Thyroid gland (tissue), 7 donors: ENCODE measurements around a stretch of chr2.

GRCh38 chr2:213137602-213138097, 13.8 kb downstream of the IKZF2 start:
- PRO-cap, 2 experiments: no peak in any of the 2 experiments
- RAMPAGE, long total RNA, 5 experiments: no peak in any of the 5 experiments

- PRO-cap, 2 experiments: no peak in any of the 2 experiments
- RAMPAGE, long total RNA, 5 experiments: no peak in any of the 5 experiments
Observed at GRCh38 chr2:215434563-215435085, 1.2 kb downstream of the FN1 start.

DNA sequence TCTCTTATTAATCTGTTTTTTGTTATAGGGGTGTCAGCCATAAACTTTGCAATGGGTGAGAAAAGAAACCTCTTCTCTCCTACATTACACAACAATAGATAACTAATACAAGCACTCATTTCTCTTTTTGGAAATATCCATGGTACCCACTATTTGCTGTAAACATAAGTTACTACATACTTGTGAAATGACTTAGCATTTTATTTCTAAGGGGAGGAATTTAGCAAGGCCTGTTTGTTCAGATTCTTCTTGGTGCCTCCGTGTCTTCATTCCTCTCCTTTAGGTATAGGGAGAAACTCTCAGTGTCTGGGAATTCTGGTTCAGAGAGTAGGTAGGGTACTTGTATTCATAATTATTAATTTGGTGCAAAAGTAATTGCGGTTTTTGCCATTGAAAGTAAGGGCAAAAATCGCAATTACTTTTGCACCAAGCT, 134.9 kb downstream of the MREG start:
- PRO-cap, 2 experiments: no peak in any of the 2 experiments
- RAMPAGE, long total RNA, 5 experiments: no peak in any of the 5 experiments

- PRO-cap, 2 experiments: no peak in any of the 2 experiments
- RAMPAGE, long total RNA, 5 experiments: no peak in any of the 5 experiments
Observed at GRCh38 chr2:216083506-216084402, 2.0 kb downstream of the TMEM169 start.

DNA sequence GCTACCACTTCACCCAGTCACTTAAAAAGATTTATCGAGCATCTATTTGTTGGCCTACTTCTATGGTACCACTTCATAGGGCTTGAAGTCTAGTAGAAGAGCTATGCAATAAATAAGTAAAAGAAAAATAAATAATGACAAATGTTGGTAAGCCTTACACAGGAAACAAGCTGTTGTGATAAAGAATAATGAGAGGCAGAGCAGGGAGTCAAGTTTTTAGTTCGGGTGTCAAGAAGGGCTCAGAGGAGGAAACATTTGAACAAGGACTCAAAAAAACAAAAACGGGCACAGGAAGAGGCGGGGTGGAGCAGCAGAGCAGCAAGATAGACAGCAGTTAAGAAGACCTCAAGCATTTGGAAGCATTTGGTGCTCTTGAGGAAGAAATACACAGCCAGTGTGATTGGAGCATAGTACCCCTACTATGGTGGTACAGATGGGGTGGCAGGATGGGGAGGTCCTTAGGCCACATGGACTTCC, 2.8 kb downstream of the TMEM169 start:
- PRO-cap, 2 experiments: no peak in any of the 2 experiments
- RAMPAGE, long total RNA, 5 experiments: no peak in any of the 5 experiments

DNA sequence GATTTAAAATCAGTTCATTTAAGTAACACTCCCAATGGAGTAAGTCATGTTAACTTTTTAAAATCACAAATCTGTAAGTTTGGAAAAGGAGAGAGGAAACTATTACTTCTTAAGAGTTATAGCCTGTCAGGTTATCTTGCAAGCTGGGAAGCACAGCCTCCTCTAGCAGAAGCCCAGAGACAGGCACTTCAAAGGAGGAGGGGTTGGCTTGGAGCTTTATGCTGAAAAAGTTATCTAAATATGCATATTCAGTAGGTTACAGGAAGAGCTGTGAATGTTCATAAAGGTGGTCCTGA, 102.5 kb downstream of the XRCC5 start:
- PRO-cap, 2 experiments: no peak in any of the 2 experiments
- RAMPAGE, long total RNA, 5 experiments: no peak in any of the 5 experiments

DNA sequence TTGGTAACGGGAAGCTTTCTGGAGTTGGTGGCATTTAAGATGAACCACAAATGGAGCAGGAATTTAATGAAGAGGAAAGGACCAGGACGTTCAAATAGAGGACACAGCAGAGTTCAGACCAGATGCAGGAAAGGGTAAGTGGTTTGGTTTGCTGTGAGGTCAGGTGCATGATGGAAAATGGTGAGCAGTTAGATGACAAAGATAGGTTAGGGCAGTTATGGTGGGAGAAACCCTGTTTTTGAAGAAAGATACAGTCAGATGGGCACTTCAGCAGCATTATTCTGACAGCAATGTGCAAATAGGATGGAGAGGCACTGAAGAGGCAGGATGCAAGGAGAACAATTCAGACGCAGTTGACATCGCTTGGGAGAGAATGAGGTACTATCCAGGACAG, 111.5 kb downstream of the XRCC5 start:
- PRO-cap, 2 experiments: no peak in any of the 2 experiments
- RAMPAGE, long total RNA, 5 experiments: no peak in any of the 5 experiments

GRCh38 chr2:216571516-216571742, 61.8 kb upstream of the IGFBP2 start:
- PRO-cap, 2 experiments: no peak in any of the 2 experiments
- RAMPAGE, long total RNA, 5 experiments: no peak in any of the 5 experiments

DNA sequence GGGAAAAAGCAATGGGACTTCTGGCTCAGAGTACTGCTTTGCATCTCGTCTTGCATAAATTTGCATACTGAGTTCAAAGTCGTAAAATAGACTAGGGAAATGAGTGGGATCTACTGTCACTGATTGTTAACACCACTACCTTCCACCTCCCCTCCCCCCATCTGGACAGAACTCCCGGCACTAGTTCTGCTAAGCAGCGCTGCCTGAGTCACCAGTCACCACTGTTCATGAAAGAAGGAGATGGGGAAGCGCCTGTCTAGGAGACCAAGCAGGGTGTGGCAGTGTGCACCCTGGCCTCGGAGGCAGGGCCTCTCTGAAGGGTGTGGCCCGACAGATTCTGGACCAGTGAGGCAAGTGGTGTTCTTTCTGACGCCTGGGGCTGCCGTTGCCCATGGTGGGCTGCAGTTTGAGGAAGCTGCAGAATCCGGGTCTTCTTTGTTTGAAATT, 3.9 kb downstream of the IGFBP2 start:
- PRO-cap, 2 experiments: no peak in any of the 2 experiments
- RAMPAGE, long total RNA, 5 experiments: no peak in any of the 5 experiments

GRCh38 chr2:216671021-216671502, 24.3 kb downstream of the IGFBP5 start:
- PRO-cap, 2 experiments: no peak in any of the 2 experiments
- RAMPAGE, long total RNA, 5 experiments: no peak in any of the 5 experiments

DNA sequence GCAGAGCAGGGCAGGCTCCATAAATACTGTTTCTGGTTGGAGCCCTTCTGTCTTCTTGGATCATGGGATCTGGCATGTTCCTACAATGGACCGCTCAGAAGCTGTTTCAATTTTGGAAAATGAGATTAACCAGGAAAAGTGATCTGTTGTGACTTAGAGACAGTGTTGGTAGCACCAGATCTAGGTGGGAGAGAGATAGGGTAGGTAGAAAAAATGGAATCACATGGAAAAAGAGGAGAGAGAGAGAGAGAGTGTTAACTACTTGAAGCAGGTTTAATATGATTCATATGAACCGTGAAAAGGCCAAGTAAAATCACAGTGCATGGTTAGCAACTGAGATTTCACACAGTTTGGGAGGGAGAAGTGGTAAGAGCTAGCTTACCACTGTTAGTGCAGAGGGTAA, 4.9 kb upstream of the IGFBP5 start:
- PRO-cap, 2 experiments: no peak in any of the 2 experiments
- RAMPAGE, long total RNA, 5 experiments: no peak in any of the 5 experiments

- PRO-cap, 2 experiments: peak in 2 of 2 experiments; most common plus-strand start chr2:217653554 (in 2); most common minus-strand start chr2:217653342 (in 2)
- RAMPAGE, long total RNA, 5 experiments: no peak in any of the 5 experiments
Observed at GRCh38 chr2:217653193-217653802, 349.5 kb downstream of the TNS1 start.

DNA sequence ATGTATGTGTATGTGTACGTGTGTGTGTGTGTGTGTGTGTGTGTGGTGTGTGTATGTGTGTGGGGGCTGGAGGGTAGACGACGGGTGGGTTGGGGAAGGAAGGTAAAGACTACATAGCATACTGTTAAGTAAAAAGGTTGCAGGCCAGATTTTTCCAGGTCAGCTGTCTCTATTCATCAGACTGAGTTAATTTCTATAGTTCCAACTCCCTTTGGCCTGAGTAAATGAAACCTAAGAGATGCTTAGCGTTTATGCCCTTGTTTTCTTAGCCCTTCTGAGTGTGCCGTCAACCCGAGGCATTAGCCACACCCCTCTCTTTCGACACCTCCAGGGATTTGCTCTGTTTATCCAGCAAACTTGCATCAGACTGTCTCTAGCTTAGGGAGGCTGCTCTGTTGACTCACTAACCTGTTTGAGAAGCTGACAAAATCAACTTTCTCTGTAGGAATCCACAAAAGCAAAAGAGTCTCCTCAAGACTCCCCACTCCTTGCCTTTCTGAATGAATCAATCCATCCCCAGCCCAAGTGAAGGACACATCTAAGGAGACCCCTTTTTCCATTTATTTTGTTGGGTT, 317.6 kb downstream of the TNS1 start:
- PRO-cap, 2 experiments: peak in 2 of 2 experiments; most common plus-strand start position 432 of the sequence (in 1); most common minus-strand start position 188 of the sequence (in 1)
- RAMPAGE, long total RNA, 5 experiments: start-site peak on the minus strand in 1 of 5 experiments, centred at position 249 of the sequence, 7 reads per replicate

DNA sequence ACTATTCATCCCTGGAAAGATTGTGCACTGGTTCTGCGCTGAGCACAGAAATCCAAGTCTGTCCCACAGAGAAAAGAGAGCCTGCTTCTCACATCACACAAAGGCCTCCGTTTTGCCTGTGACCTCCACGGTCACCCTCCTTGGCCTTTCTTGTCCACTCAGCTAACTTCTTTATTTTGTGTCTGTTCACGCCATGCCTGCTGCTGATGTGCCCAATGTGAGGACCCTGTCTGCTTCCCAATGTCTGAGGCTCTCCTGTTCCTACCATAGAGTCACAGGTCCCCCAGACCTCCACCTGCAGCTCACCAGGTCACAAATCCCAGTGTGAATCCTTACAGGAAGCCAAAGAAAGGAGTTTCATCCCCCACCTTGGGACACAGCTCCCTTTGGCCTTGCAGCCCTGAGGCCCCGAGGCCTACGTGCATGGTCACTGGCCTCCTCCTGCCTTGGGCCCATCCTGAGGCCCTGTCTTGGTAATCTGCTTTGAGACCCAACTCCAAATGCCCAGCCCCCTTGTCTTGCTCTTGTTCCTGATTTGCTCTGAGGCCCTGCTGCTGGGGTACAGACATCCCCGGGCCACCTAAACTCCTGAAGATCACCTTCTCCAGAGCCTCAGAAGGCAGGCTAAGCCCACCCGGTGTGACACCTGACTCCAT, 255.0 kb downstream of the TNS1 start:
- PRO-cap, 2 experiments: no peak in any of the 2 experiments
- RAMPAGE, long total RNA, 5 experiments: no peak in any of the 5 experiments

- PRO-cap, 2 experiments: no peak in any of the 2 experiments
- RAMPAGE, long total RNA, 5 experiments: no peak in any of the 5 experiments
Observed at GRCh38 chr2:217789361-217789623, 213.5 kb downstream of the TNS1 start.

DNA sequence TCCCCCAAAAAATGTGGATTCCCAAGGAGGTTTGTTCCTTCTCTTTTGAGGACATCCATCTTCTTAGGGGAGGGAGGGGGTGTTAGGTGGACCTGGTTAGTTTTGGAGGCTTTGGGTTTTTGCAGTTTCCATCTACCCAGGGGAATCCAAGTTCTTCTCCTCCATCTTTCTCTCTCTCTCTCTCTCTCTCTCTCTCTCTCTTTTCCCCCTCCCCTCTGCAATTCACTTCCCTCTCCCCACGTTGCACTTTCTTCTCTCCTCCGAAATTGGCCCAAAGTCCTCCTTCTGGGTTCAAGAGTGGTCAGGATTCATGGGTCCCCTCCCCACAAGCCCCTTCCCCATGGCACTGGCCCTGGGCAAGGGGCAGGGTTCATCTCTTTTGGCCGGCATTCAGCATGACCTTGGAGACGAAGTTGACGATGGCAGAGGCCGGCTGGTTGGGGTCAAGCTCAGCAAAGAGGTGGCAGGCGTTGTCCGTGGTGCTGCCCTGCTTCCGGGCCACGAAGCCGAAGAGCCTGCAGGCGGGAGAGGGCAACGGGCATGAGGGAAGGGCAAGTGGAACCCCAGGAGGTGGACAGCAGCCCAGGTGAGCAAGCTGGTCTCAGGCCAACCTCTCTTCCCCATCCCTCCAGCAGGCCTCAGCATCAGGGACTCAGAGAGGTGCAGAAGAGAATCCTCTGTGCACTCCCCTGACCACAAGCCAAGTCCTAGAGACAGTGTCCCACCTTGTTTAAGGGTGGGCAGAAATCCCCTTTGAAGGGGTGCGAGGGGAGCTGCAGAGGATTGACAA, 198.5 kb downstream of the TNS1 start:
- PRO-cap, 2 experiments: no peak in any of the 2 experiments
- RAMPAGE, long total RNA, 5 experiments: no peak in any of the 5 experiments

DNA sequence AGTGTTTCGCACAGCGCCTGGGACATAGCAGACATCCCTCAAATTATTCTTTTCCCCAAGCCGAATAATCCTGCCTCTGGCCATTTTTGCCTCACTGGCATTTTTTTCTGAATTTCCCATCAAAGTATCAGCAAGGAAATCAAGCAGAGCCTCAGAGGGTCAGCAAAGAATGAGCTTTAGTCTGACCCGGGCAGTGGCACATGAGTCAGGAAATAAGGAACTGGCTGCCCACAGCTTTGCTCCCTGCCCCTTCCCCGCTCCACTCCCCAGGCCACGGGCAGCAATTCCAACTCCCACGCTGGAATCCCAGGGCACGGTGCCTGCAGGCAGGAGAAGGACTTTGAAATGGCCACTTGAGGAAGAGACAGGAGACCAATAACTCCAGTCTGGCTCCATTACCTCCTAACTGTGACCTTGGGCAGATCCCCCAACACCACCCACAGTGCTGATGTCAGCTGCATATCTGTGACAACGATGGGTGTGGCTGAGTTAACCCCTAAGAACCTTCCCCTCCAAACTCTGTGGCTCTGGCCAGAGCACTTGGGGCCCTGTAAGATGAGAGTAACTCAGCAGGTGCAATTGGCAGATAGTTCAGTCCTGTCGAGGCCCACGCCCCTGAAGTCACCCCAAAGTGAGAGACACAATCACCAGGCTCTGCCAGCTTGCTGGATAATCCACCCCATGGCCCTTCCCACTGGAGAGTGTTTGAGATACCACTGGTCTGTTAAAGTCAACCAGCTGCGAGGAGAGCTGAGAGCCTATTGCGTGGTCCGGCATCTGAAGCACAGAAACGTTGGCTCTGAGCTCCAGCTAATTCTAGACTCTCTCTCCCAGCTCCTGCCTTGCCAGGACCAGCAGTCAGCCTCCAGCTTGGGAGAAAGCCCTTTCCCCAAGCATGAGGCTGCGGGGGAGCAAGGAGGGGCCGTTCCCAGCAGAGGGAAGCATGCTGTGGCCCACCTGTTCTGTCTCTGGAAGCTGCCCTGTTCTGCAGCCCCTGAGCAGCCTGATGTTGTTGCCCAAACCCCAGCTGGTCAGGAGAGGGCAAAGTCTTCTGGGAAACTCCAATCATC, 175.2 kb downstream of the TNS1 start:
- PRO-cap, 2 experiments: peak in 1 of 2 experiments; most common plus-strand start position 516 of the sequence (in 1); most common minus-strand start position 347 of the sequence (in 1)
- RAMPAGE, long total RNA, 5 experiments: no peak in any of the 5 experiments

- PRO-cap, 2 experiments: peak in 2 of 2 experiments; most common plus-strand start chr2:217858694 (in 1); most common minus-strand start chr2:217858759 (in 2)
- RAMPAGE, long total RNA, 5 experiments: no peak in any of the 5 experiments
Observed at GRCh38 chr2:217858106-217859342, 144.3 kb downstream of the TNS1 start.

DNA sequence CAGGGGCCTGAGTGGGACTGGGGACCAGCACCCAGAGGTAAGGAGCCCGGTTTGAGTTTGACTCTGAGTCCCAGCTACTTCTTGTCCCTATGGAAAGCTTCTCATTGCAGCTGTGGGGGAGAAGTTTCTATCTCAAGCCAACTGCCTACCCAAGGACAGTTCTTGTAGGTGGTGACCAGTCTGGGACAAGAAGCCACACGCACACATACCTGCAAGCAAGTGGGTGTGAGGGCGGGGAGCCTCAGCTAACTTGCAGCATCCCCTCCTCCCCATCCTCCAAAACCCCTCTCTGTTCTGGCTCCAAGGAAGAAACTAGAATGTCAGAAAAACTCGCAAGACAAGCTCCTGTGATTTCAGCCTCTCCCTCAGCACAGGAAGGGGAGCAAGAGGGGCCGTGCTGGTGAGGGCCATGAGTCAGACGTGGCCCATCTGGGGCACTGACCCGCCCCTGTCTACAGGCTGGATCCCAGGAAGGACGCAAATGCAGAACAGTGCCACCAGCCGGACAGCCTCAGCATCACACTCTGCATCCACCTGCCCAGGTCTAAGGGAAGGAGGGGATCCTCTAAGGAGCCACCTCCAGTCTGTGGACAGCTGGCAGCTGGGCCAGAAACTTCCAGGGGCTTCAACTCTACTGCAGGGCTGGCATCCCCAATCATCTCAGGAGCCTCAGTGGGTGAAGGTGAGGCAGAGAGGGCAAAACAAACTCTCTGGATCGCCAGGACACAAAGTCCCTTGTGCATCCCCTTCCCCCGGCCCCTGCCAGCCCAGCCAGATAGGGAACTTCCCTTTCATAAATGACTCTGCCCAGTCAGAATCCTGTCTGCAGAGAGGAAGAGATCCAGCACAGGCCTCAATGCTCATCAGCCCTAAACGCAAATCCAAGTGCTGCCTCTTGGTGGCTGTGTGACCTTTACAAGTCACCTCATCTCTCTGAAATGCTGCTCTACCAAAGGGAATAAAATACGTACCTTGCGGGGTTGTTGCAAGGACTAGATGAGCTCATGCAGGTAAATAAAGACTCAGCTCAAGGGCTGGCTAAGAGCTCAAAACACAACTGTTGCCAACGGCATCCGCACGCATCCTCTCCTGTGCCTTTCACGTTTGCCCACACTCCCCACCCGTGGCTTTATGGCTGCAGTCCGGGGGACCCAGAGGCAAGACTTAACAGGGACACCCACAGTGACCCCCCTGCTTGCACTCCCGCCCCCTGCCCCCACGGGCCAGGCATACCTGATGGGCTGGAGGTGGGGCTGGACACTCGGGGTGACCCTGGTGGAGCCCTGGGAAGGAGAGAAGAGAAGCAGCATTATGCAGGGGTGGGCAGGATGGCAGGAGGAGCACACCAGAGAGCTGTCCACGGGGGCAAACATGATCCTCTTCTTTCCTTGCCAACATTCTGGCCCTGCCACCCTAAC, 103.1 kb downstream of the TNS1 start:
- PRO-cap, 2 experiments: no peak in any of the 2 experiments
- RAMPAGE, long total RNA, 5 experiments: no peak in any of the 5 experiments

- PRO-cap, 2 experiments: no peak in any of the 2 experiments
- RAMPAGE, long total RNA, 5 experiments: no peak in any of the 5 experiments
Observed at GRCh38 chr2:217944450-217944908, 58.3 kb downstream of the TNS1 start.